Epithelial cell of alveolus of lung (primary cell): Measurements from ENCODE around the genes EIF2S2 and NFS1.

- RAMPAGE, long total RNA: no peak
- RRBS: no CpG with 5 or more reads among the region's 7 CpGs
These were observed 2.1 kb upstream of the RALY start for GRCh38 chr20:33991655-33992061.

DNA sequence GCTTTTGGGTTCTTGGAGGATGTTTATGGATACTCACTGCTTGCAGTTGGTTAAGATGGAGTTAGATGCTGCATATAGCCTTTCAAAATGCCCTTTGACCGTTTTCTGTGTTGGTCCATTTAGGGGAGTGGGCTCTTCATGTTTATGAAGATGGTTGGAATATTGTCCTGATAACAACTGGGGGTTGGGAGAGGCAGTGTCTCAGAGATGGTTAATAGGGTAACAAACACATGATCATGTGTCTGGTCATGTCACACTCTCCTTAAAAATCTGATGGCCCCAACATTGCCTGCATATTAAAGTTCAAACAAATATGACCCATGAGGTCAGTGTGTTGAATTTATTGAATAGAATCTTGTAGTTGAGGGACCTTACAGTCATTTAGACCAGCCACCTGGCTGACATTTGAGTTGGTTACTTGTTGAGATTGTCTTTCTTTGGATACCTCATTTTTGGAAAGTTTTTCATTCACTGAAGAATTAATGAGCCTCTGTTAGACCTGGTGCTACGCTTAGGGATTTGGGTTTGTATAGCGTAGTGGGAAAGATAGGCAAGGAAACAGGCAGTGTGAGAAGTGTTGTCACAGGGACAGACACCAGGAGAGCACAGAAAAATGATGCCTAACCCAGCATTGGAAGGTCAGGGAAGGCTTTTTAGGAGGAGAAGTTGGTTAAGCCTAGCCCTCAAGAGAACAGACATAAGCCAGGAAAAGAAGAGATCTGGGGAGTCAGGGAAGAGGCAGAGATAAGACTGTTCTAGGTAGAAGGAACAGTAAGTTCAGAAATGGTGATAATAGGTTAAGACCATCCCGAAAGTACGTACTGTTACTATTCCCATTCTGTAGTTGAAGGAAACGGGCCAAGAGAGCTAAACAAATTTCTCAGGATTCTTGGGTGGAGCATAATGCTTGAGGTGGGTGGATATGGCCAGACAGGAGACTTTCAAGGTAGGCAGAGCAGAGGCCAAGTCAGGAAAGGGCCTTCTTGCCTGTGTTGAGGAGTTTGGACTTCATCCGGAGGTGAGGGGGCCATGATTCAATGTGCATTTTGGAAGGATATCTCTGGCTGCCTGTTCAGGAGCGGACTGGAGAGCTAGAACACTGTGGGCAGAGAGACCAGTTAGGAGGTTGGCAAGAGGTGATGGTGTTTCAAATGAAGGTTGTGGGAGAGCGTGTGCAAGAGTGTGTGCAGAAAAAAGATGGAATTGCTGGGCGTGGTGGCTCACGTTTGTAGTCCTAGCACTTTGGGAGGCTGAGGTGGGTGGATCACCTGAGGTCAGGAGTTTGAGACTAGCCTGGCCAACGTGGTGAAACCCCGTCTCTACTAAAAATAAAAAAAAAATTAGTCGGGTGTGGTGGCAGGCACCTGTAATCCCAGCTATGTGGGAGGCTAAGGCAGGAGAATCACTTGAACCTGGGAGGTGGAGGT is 4.4 kb downstream of the RALY start:
- RAMPAGE, long total RNA: no peak
- RRBS: no CpG with 5 or more reads among the region's 14 CpGs

DNA sequence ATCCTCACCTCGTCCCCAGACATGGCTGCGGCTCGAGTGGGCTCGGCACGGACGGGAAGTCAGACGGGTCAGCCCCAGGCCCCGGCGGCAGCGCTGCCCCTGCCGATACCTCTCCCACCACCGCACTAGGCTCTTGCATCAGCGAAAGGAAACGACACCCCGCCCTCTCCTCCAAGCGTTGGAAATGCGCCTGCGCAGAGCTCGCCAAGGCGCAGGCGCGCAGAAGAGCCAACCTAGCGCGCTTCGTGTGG is at the start of gene EIF2S2:
TSS of gene EIF2S2 (minus strand) at position 156 of the 251 bp plus-strand sequence.
- RAMPAGE, long total RNA: start-site peak on the minus strand centred at position 132 of the sequence, 57 bp wide, 4,128 and 5,989 reads in 2 replicates
- RRBS: 0% methylated on average over 1 of the region's 25 CpGs

- RAMPAGE, long total RNA: no peak
- RRBS: no CpG with 5 or more reads among the region's 6 CpGs
These were observed 18.9 kb downstream of the ASIP start for GRCh38 chr20:34259775-34260785.

DNA sequence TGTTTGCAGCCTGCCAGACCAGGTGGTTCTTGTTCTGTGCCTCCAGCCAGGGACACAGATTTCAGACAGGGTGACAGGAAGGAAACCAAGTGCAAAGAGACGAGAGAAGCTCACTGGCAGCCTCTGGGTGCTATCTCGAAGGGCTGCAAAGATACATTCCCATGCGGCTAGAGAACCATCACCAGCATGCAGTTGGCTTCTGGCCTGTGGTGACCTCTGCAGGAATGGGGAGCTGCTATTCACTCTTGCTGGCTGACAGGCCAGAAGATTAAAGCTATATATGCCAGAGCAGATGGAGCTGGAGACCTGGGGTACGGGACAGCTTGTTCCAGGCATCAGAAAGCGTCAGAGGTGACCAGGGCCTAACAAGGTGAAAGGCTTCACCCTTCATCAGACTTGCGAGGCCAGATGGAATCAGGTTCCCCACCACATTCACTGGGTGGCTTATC is 20.0 kb downstream of the MAP1LC3A start:
- RAMPAGE, long total RNA: no peak
- RRBS: no CpG with 5 or more reads among the region's 6 CpGs

GRCh38 chr20:34627375-34627990 is 49.4 kb downstream of the PIGU start:
- RAMPAGE, long total RNA: no peak
- RRBS: no CpG with 5 or more reads among the region's 7 CpGs

DNA sequence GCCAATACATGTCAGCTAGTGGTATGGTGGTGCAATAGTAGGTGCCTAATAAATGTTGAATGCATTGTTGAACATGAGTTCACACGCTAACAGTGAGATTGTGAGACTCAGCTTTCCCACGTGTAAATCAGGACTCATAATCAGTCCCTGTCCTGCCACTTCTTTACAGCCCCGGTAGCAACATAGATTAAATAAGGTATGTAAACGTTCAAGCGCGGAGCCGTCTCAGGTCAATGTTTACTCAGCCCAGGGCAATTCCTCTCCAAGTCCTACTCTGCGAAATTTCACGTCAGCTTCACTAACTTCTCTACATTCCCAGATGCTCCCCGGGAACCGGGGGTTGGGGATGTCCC is 728 bp upstream of the TP53INP2 start:
- RAMPAGE, long total RNA: no peak
- RRBS: no CpG with 5 or more reads among the region's 11 CpGs

- RAMPAGE, long total RNA: no peak
- RRBS: no CpG with 5 or more reads among the region's 5 CpGs
These were observed 6.5 kb downstream of the TP53INP2 start for GRCh38 chr20:34710623-34711048.

- RAMPAGE, long total RNA: no peak
- RRBS: no CpG with 5 or more reads among the region's 3 CpGs
These were observed 20.1 kb downstream of the TP53INP2 start for GRCh38 chr20:34724323-34724522.

GRCh38 chr20:34824698-34825524 is 540 bp downstream of the NCOA6 start:
- RAMPAGE, long total RNA: no peak
- RRBS: 1% methylated on average over 45 of the region's 67 CpGs

GRCh38 chr20:34863273-34863792 is 9.3 kb downstream of the GGT7 start:
- RAMPAGE, long total RNA: no peak
- RRBS: no CpG with 5 or more reads among the region's 40 CpGs

GRCh38 chr20:34938222-34939037 is 17.2 kb downstream of the GSS start:
- RAMPAGE, long total RNA: no peak
- RRBS: no CpG with 5 or more reads among the region's 12 CpGs

- RAMPAGE, long total RNA: no peak
- RRBS: no CpG with 5 or more reads among the region's 23 CpGs
These were observed 25.2 kb downstream of the MYH7B start for GRCh38 chr20:34980650-34981477.

DNA sequence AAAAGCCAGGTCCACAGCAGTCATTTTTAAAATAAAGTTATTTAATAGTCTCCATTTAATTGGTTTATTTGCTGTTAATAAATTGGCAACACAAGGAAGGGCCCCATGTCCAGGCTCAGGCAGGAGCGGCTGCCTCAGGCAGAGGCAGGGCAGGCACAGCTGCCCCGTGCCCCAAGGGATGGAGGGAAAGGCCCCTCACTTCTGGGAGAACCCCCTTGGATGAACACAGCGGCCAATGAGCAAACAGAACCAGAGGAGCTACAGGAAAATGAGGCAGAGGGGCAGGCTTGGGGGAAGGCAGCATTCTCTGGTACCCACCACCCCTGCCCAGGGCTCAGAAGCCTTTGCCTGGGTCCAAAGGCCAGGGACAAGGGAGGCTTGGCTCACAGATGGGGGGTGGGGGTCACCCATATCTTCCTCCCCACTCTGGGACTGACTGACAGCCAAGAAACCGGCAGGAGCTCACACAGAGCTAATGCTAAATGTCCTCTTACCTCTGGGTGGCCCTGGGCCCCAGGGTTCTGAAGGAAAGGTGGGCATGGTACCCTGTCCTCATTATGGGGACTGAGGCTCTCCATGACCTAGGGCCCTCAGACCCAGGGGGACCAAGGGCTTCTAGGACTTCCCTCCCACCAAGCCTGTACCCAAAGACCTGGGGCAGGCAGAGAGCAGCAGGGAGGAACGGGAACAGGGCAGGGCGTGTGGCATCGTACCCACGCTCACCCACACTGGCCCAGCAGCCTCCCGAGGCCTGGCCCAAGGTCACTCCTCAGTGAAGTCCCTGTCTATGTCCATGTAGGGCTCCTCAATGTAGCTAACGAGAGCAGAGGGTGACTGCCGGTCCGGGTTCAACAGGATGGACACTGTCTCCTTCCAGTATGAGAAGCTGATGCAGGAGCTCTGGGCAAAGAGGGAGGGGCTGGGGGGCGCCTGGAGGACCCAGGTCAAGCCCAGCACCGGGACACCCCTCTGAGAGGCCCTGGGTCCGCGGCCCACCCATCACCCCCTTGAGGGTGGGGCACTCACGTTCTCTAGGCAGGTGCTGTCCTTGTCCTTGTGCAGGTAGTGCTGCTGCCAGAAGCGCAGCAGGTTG is 47.1 kb downstream of the MYH7B start:
- RAMPAGE, long total RNA: no peak
- RRBS: no CpG with 5 or more reads among the region's 18 CpGs

DNA sequence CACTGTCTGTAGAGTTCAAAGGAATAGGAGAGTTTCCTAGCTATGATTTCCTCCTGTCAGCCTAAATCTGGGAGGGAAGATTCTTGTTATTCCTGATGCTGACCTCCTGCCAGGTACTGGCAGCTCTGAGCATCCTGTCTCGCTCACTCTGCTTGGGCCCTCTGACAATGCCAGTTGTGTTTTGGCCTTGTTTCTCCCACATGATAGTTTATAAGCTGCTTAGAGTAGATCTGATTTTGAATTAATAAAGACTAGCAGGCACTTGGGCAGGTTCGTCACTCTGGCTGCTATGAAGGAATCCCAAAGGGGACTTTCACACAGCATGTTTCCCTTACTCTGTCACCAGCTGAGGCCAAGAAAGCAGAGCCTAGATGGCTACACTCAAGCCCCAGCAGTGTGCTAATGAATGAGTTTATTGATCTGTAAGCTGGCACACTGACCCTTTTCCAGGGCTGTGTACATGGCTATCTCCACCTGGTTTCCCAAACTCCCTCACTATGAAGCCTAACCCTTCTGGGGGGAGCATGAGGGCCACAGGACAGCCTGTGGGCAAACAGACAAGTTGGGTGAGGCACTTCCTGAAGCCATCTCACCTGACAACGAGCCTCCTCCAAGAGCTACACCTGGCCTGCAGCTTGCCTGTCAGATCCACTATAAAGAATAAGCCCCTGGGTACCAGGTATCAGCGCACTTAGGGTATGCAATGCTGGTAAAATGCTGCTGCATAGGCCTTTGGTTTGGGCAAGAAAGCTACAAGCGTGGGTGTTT is 52.2 kb downstream of the UQCC1 start:
- RAMPAGE, long total RNA: no peak
- RRBS: no CpG with 5 or more reads among the region's 5 CpGs

GRCh38 chr20:35502097-35502918 is 27.1 kb downstream of the C20orf173 start:
- RAMPAGE, long total RNA: no peak
- RRBS: no CpG with 5 or more reads among the region's 13 CpGs

DNA sequence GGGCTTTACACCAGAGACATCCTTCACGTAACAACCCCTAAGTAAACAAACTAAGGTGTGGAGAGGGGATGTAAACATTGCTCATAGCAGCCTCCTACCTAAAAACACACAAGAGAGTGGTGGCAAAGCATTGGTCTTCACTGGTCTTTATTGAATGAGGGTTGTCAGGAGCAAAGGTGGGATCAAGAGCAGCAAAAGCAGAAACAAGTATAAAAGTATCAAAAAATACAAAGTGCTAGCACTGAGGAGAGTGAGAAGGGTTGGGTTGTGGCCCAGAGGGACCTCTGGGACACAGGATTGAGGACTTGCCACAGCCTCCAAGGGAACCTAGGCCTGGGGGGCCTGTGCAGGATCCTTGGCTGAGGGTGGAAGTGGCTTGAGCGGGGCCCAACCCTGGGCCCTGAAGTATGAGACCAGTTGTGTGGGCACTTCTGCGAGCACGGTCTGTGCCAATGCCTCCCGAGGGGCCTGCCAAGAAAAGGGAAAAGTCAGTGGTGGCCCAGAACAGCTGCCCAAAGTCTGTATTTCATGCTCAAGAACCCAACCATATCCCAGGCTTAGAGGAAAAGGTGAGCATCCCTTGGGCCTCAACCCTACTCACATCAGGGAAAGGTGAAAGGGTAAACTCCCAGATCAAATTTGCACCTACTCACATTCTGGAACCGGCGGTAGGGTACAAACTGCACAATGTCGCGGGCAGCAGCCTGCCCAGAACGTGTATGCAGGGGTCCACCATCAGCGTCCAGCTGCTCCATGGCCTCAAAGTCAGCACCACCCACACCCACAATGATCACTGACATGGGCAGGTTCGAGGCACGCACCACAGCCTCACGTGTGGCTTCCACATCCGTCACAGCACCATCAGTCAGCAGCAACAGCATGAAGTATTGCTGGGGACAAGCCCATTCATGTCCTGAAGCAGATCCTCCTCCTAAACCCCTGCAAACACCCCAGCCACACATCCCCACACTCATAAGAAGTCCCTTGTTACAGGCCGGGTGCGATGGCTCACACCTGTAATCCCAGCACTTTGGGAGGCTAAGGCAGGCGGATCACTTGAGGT is 10.6 kb downstream of the SPAG4 start:
- RAMPAGE, long total RNA: no peak
- RRBS: no CpG with 5 or more reads among the region's 18 CpGs

- RAMPAGE, long total RNA: start-site peak on the plus strand at chr20:35699378-35699467, 860 and 1,454 reads in 2 replicates
- RRBS: under 1% methylated on average over 36 of the region's 86 CpGs
These were observed at the start of gene NFS1 for GRCh38 chr20:35698776-35699710. TSS of gene NFS1 (minus strand) at chr20:35699352.

- RAMPAGE, long total RNA: no peak
- RRBS: no CpG with 5 or more reads among the region's 7 CpGs
These were observed 1.3 kb downstream of the ROMO1 start for GRCh38 chr20:35700298-35701055.

GRCh38 chr20:35702533-35703198 is 3.5 kb downstream of the ROMO1 start:
- RAMPAGE, long total RNA: no peak
- RRBS: no CpG with 5 or more reads among the region's 9 CpGs